ENCODE results near the gene TMEM63A.

DNA sequence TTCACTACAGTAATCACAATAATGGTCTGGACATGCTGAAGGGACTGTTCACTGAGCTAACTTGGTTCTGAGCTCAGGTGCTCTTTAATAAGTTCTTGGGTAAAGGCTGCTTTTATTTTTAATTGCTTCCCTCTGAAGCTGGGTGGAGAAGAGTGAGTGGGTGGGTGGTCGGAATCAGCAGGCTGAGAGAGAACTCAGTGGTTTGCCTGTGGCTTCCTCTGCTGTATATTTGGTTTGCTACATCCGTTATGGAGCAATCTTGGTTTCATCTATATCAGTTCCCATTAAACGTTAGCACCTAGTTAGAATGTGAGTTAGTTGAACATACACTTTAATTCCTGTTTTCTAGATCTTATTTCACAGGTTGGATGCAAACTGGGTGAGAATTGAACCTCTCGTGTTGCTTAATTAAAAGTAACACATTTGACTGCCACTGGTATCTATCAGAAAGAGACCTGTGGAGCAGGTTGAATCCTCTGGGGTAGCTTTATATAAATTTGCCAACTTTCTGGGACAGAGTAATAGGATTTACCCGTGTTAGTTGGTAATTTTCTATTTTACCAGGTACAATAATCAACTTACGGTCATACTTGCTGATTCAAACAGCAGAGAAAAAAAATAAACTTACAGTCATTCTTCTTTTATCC, 23.4 kb downstream of the CNIH4 start:
- PRO-cap, 2 experiments: peak in 2 of 2 experiments; most common minus-strand start position 199 of the sequence (in 2)

GRCh38 chr1:224411654-224412315, 22.8 kb downstream of the WDR26 start:
- PRO-cap, 2 experiments: no peak in any of the 2 experiments

DNA sequence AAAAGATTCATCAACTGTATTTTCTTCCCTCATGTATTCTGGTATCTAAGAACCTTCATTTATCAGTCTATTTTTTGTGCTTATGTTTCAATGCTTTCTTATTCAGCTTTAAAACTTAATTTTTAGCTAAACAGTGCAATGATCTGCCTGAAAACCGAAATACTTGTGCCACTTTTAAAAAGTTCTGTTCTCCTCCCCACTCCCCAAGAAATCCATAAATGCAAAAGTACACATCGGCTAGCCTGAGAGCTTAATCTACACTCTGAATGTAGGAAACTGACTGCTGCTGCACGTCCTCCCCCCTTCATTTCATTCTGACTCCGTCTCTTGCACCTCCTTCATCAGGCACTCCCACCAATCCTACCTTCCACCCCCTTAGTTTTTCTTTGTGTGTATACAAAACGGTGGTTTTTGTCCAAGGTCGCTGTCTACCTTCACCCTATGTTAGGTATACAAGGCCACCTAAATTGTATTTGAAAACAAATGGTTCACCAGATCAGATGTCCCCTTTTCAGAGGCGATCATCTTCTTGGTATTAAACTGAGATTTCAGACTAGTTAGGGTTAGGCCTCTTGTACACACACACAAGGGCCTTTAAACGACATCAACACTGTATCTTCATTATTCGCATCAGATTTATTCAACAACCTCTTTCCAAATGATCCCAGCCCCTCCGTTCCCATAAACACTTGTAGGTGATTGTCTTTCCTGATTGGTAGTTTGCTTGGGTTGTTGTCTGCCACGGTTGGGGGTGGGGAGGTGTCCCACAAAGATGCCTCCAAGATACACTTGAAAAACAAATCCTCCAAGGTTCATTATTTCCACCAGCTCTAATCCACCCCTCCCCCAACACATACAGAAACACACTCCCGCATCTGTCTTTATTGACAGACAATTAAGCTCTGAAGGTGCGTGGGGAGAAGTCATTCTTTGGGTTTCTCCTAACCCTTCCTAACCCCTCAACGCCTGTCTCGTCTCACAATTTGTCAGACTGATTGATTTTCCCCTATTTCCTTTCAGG, 1.8 kb downstream of the WDR26 start:
- PRO-cap, 2 experiments: peak in 2 of 2 experiments; most common plus-strand start position 894 of the sequence (in 2); most common minus-strand start position 379 of the sequence (in 1)

DNA sequence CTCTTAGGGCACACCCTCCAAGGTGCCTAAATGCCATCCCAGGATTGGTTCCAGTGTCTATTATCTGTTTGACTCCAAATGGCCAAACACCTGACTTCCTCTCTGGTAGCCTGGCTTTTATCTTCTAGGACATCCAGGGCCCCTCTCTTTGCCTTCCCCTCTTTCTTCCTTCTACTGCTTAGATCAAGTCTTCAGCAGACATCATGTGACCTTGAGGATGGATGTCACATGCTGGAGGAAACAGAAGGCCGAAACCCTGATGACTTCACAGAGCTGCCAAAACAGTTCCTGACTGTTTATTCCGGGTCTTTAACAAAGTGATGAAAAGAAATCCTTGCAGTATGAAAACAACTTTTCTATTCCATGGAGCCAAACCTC, 24.4 kb upstream of the WDR26 start:
- PRO-cap, 2 experiments: no peak in any of the 2 experiments

- PRO-cap, 2 experiments: no peak in any of the 2 experiments
Observed at GRCh38 chr1:224873885-224874404, 55.5 kb upstream of the DNAH14 start.

DNA sequence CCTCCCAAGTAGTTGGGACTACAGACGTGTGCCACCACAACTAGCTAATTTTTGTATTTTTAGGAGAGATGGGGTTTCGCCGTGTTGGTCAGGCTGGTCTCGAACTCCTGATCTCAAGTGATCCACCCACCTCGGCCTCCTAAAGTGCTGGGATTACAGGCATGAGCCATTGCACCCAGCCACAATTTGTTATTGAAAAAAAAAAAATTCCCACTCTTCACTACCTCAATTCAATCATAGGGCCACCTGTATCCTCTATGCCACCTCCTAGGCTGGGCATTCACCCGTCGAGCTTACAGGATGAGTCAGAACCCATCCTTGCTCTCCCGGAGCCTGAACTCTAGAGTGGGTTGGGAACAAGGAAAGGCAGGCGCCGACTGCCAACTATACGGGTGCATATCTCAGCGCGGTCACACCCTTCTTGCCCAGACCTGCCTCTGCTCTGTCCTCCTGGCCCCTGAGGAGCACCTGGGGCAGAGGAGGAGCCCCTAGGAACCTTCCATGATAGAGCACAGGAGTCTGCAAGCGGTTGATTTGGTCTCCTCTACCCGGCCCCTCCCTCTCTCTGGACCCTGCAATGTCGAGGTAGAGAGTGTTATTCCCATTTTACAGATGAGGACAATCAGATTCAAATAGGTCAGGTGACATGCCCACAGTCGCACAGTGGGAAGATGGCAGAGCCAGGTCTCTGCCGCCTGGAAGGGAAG, 21.4 kb upstream of the LBR start:
- PRO-cap, 2 experiments: no peak in any of the 2 experiments

- PRO-cap, 2 experiments: no peak in any of the 2 experiments
Observed at GRCh38 chr1:225454812-225455155, 26.9 kb upstream of the LBR start.

GRCh38 chr1:225460020-225460592, 32.3 kb upstream of the LBR start:
- PRO-cap, 2 experiments: no peak in any of the 2 experiments

DNA sequence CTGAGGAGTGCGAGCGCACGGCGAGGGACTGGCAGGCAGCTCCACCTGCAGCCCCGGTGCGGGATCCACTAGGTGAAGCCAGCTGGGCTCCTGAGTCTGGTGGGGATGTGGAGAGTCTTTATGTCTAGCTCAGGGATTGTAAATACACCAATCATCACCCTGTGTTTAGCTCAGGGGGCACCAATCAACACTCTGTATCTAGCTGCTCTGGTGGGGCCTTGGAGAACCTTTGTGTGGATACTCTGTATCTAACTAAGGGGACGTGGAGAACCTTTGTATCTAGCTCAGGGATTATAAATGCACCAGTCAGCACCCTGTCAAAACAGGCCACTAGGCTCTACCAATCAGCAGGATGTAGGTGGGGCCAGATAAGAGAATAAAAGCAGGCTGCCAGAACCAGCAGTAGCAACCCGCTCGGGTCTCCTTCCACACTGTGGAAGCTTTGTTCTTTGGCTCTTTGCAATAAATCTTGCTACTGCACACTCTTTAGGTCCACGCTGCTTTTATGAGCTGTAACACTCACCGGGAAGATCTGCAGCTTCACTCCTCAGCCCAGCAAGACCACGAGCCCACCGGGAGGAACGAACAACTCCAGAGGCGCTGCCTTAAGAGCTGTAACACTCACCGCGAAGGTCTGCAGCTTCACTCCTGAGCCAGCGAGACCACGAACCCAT, 45.4 kb upstream of the LBR start:
- PRO-cap, 2 experiments: peak in 1 of 2 experiments; most common plus-strand start position 405 of the sequence (in 1); most common minus-strand start position 268 of the sequence (in 1)

- PRO-cap, 2 experiments: no peak in any of the 2 experiments
Observed at GRCh38 chr1:225654140-225654356, 1.1 kb upstream of the ENAH start.

- PRO-cap, 2 experiments: no peak in any of the 2 experiments
Observed at GRCh38 chr1:225877258-225878386, 4.6 kb downstream of the TMEM63A start.

GRCh38 chr1:225882206-225882589, at the start of gene TMEM63A:
Gene TMEM63A (minus strand): TSS chr1:225882380.
- PRO-cap, 2 experiments: peak in 2 of 2 experiments; most common plus-strand start chr1:225882426 (in 2); most common minus-strand start chr1:225882322 (in 1)

DNA sequence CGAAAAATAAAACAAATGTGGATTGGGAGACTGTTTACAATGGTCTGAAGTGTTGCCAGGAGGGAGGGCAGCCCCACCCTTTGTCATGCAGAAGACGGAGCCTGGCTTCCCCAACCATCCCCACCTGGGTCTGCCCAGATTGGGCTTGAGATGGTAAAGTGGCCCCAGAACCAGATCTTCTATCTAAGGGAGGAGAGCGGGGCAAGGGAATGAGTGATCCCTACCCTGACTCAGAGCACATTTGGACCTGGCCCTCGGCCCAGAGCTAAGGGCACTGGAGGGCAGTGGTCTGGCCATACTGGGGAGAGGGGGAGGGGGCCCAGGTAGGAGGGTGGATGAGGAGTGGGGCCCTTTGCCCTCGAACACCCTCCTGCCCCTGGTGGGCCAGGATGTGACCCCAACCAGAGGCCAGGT, 1.4 kb upstream of the LEFTY1 start:
- PRO-cap, 2 experiments: no peak in any of the 2 experiments

DNA sequence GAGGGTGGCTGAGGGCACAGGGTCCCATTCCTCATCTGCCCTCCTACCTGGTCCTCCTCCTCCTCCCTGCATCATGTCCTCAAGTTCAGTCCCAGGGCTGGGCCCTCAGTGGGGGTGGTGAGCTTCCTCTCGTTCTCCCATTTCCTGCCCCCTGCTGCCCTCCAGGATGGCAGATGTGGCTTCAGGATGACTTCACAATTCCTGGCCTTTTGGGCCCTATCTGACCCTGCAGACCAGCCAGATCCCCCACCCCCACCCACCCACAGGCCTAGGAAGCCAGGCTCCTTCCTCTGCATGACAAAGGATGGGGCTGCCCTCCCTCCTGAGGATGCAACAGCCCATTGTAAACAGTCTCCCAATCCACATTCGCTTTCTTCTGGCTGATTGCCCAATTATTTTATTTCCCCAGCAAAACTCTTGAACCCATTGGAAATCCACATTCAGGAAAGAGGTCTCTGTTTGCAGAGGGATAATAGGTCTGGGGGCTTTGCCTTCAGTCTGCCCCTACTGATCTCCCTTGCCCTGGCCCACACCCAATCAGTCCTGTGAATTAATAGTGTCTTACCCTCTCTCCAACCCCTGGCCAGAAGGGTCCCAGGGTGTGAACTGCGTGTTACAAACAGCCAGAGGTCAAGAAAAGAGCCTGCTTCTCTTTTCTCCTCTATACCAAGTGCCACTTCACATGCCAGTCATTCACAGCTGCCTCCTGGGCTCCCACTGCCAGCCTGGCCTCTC, 10.4 kb upstream of the LEFTY1 start:
- PRO-cap, 2 experiments: no peak in any of the 2 experiments

DNA sequence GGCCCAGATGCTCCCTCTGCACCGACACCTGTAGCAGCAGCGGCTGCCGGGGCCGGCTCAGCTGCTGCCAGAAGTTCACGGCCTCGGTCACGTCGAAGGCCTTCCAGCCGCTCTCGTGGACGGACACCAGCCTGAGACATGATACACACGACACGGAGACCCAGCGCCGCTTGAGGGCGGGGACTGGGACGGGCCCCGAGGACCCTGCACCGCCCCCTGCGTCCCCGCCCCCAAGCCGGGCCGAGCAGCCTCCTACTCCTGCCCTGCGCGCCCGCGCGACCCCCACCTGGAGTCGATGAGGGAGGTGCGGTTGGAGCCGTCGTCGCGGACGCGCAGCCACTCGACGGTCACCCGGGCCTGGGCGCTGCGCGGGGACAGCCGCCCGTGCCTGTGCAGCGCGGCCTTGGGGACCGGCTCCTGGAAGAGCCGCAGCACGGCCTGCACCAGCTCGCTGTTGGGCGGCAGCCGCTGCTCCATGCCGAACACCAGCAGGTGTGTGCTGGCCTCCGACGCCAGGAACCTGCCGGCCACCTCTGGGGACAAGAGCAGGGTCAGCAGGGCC, 1.5 kb downstream of the LEFTY2 start:
- PRO-cap, 2 experiments: no peak in any of the 2 experiments

DNA sequence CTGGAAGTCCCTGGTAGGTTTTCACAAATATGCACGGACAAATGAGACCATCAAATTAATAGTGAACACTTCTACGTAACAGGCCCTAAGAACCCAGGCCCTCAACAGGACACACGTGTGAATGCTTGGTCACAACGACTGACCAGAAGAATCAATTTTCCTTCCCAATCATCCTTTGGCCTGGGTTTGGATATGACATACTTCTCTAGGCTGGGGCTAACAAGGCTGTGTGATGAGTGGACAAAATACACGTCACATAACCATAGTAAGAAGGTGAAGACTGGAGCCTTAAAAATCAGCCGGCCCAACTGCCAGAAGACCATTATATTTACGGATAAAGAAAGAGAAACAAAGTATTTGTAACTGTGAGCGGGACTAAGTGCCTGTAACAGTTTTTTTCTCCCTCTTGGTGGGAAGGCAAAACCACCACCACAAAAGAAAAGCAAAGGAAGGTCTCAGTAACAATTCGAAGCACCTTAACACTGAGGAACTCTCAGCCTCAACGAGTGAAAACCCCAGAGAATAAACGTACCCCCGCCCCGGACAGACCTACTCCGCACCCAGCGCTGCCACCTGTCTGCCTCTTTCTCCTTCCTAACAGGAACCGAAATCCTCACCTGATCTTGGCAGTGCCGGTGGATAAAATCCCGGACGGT, 439 bp downstream of the SDE2 start:
- PRO-cap, 2 experiments: no peak in any of the 2 experiments

GRCh38 chr1:226063380-226064187, 1.1 kb downstream of the H3-3A start:
- PRO-cap, 2 experiments: peak in 2 of 2 experiments; most common plus-strand start chr1:226063534 (in 2); most common minus-strand start chr1:226063770 (in 2)

DNA sequence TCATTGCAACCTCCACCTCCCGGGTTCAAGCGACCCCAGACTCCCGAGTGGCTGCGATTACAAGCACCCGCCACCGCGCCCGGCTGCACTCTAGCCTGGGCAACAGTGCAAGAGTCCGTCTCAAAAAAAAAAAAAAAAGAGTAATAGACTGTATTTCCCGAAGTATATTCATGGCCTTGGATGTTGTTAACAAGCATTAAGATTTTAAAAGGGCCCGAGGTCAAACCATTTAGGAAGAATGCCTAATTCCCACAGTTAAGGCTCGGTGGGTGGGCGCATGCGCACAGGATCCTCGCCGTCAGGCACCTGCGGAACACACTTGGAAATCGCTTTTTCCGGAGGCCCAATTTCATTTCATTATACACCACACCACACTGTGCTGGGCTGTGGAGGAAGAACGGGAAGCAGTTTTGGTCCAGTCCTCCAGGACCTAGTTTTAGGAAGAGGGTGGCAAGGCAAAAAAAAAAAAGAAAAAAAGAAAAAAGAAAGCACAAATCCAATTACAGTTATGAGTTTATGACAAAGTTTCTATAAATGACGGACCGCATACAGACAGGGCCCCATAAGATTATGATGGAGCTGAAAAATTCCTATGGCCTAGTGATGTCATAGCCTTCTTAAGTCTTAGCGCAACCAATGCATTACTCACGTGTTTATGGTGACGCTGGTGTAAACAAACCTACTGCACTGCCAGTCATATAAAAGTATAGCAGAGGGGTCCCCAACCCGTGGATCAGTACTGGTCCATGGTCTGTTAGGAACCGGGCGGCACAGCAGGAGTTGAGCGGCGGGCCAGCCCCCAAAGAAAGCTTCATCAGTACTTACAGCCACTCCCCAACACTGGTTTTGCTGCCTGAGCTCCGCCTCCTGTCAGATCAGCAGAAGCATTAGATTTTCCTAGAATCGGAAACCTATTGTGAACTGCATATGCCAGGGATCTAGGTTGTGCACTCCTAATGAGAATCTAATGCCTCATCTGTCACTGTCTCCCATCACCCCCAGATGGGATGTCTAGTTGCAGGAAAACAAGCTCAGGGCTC, 38.2 kb downstream of the H3-3A start:
- PRO-cap, 2 experiments: peak in 1 of 2 experiments; most common plus-strand start position 729 of the sequence (in 1)

DNA sequence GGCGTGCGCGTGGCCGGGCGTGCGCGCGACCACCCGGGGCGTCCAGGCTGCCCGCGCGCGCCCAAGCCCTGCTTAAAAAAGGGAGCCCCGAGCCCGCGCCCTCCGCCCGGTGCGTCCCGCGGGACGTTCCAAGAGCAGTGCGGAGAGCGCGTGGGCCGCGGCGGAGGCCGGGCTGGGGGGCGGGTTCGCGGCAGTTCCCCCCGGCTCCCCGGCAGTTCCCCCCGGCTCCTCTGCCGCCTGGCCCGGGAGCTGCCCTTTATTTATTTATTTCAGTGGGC, 47.5 kb downstream of the H3-3A start:
- PRO-cap, 2 experiments: peak in 2 of 2 experiments; most common plus-strand start position 137 of the sequence (in 1); most common minus-strand start position 139 of the sequence (in 2)

- PRO-cap, 2 experiments: peak in 1 of 2 experiments; most common plus-strand start chr1:226125962 (in 1)
Observed at GRCh38 chr1:226125783-226126132, 60.8 kb downstream of the ACBD3 start.